A673 (cell line): ENCODE results near the gene CARD10.

- PRO-cap, result no peak
Measured at GRCh38 chr22:37162336-37162841, 12.7 kb upstream of the IL2RB start.

- PRO-cap, result no peak
Measured at GRCh38 chr22:37164398-37164634, 14.6 kb upstream of the IL2RB start.

DNA sequence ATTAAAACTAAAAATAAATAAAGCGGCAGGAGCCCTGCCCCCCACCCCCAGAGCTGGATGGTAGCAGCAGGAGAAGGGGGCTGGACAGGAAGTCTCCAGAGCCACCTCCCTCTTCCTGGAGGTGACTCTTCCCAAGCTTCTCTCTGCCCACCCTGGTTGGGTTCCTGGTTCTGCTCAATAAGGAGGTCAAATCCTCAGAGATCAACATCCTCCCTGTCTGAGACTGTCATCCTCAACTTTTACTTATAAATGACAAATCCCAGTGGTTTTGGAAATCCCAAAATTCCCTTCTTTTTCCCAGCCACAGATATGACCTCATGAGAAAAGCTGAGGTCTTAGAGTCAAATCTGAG lies 1.0 kb downstream of the C1QTNF6 start:
- PRO-cap, result no peak

DNA sequence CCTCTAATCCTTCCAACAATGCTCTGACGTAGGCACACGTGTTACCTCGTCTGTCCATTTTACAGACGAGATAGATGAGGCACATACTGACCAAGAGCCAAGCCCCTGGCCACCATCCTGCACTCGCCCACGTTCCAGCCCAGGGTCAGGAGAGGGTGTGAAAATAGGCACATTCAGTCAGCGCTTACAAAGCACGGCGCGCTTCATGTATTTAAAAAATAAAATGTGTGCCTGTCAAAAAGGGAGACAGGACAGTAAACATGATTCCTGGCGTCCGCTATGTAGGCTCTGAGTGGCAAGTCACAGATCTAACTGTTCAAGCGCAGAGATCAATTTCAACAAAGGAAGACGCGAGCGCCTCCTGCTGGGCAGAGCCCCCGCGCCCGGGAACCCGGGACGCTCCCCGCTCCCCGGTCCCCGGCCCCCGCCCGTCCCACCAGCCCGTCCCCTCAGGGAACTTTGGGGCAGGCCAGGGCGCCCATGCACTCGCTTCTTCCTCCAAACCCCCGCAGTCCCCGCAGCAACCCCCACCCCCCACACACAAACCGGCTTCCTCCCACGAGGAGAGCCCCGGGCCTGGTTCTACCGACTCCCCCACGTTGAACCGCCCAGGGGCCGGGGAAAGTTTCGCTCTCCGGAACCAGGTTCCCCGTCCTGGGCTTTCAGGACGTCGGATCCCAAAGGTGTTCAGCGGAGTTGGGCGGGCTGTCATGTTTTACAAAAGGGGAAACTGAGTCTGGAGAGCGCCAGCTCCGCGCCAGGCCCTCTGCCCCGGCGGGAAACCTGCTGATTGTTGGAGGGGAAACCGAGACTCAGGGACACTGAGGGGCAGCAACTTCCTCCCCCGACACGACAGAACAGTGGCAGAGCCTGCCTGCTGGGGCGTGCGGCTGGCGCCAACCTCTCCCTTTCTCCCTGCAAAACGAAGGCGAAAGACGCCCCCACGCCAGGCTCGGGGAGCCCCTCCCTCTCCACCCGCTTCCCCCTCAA lies 10.5 kb upstream of the C1QTNF6 start:
- PRO-cap, result bidirectional peak, plus-strand start at position 369 of the sequence, minus-strand start at position 302 of the sequence; bidirectional peak, plus-strand start at position 863 of the sequence, minus-strand start at position 814 of the sequence

GRCh38 chr22:37242208-37243248 lies 1.5 kb downstream of the RAC2 start:
- PRO-cap, result no peak

- PRO-cap, result no peak
Measured at GRCh38 chr22:37293502-37293910, 11.2 kb downstream of the CYTH4 start.

DNA sequence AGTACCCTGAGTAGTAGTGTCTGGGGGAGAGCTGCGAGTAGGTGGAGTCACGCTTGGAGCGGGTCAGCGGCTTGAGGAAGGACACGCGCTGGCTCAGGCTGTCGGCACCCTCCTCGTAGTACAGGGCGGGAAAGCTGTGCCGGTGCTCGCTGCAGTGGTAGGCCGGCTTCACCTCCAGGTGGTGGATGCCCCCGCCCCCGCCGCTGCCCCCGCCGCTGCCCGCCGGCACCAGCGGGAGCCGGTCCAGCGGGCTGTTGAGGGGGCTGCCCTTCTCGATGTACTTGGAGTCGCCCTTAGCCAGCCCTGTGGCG lies 54.1 kb downstream of the ELFN2 start:
- PRO-cap, result no peak

GRCh38 chr22:37374642-37375094 lies 52.6 kb downstream of the ELFN2 start:
- PRO-cap, result no peak

GRCh38 chr22:37508734-37509324 lies 10.4 kb downstream of the CARD10 start:
- PRO-cap, result no peak

- PRO-cap, result no peak
Measured at GRCh38 chr22:37518367-37519156, 653 bp downstream of the CARD10 start.

GRCh38 chr22:37519157-37520061 lies at the start of gene CARD10:
CARD10 (minus strand) TSS chr22:37519415.
- PRO-cap, result no peak

DNA sequence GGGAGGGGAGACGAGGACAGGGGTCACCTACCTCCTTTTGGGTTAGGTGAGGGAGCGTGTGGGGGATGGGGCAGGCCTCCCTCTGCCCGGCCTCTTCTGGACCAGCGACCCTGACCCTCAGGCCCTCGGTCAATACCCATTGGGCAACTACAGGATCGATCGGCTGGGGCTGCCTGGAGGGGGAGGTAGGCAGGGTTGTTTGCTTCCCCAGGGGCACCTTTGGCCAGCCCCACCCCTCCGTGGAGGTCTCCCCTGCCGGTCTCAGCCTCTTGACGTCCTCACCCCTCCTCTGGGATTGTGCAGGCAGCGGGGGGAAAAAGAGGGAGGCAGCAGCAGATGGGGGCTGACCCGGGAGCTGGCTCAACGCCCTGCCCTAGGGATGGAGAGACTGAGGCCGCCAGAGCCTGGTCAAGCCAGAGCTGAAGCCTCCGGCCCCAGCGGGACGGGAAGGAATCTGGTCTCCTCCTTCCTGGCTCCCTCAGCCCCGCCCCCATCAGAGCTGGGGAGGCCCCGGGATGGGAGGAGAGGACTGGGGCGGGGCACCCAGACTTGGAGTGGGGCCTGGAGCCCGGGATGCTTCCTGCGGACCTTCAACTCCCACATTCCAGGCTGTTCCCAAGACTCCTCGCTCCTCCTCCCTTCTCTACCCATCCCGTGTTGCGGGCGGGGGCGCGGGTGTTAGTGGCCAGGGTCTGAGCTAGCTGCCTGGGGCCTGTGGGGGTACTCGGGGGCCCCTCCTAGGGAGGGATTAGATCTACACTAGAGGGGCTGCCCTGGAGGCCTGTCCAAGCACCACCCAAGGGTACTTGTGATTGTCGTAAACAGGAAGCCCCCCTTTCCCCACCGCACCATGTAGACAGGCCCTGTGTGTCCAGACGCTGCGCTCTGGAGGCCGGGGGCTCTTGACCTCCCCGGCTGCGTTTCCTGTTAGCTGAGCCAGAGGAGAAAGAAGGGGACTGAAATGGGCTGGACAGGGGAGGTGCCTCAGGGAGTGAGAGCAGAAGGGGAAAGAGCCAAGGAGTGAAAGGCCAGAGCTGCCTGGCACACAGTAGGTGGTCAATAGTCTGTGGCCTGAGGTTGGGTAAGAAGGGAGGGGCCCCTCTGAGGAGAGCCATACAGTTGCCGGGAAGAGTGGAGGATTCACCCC lies 14.2 kb upstream of the CDC42EP1 start:
- PRO-cap, result no peak

- PRO-cap, result no peak
Measured at GRCh38 chr22:37570076-37570906, 9.6 kb downstream of the LGALS2 start.

DNA sequence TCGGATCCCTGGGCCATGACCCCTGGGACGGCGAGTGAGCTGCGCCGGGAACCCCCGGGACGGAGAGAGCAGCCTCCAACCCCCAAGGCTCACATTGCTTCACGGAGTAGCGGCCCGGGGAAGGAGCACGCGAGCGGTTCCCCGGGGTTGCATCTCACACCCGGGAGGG lies 371 bp downstream of the GGA1 start:
- PRO-cap, result no peak

- PRO-cap, result no peak
Measured at GRCh38 chr22:37635066-37635434, 4.4 kb upstream of the SH3BP1 start.

DNA sequence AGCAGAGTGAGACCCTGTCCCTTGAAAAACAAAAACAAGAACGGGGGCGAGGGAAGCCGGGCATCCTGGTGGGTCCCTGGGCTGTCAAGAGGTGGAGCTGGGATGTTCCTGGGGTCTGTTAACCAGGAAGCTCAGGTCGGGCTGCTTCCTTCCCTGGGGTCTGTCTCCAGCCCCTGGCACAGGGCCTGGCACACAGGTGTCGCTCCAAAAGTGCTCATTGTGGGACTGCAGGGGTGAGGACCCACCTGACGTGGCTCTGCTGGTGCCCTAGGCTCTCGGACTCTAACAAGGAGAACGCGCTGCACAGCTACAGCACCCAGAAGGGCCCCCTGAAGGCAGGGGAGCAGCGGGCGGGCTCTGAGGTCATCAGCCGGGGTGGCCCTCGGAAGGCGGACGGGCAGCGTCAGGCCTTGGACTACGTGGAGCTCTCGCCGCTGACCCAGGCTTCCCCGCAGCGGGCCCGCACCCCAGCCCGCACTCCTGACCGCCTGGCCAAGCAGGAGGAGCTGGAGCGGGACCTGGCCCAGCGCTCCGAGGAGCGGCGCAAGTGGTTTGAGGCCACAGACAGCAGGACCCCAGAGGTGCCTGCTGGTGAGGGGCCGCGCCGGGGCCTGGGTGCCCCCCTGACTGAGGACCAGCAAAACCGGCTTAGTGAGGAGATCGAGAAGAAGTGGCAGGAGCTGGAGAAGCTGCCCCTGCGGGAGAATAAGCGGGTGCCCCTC lies 47.5 kb upstream of the H1-0 start:
- PRO-cap, result no peak

DNA sequence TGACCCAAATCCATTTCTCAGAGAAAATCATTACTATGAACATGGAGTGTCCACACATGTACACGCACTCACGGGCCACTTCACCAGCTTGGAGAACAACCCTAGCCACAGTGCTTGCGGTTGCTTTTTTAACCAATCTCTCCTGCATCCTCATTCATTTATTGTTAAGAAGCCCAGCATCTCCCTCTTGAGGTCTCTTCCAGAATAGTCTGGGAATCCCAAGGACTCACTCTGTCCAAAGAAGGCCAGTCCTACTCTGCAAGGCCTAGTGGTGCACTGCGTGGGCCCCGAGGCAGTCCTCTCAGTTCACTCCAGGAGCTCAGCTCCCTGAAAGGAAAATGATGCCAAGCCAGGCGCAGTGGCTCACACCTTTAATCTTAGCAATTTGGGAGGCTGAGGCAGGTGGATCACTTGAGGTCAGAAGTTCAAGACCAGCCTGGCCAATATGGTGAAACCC lies 13.2 kb upstream of the H1-0 start:
- PRO-cap, result no peak

DNA sequence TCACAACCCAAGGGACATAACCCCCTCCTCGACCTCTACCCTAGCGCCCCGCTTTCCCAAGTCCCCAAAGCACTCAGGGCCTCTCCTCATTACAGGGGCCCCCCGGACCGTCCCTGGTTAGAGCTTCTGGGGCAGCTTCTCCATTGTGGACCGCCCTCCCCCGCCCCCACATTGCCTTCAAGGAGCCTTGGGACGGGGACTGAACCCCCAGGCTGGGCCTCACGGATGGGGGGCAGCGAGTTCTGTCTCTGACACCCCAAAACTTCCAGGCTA lies 982 bp upstream of the H1-0 start:
- PRO-cap, result no peak

GRCh38 chr22:37849934-37850210 lies 653 bp downstream of the EIF3L start:
- PRO-cap, result no peak

DNA sequence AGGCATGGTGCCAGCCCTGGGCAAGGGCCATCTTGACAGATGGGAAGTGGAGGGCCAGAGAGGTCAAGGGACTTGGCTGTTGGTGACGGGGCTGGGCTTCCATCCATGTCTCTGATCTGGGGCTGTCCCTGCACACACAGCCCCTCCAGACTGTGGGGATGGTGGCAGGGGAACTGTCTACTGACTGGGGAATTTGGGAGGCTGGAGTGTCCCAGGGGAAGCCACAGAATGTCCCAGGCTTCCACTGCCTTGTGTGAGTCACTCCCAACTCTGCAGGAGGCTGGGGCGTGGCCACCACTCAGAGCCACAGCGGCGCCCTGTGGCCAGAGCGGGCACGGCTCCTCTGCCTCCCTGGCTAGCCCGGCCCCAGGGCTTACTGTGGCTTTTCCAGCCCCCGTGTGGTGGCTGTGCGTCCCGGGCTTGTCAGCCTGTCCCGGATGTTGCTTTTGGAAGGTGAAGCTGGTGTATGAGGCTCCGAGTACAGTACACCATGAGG lies 19.6 kb downstream of the C22orf23 start:
- PRO-cap, result bidirectional peak, plus-strand start at position 426 of the sequence, minus-strand start at position 154 of the sequence